H7 (cell line): Measurements from ENCODE around the genes FKBP14 and NEUROD6.

- RAMPAGE, long total RNA: no peak
Measured at GRCh38 chr7:29842917-29843549, 36.7 kb downstream of the WIPF3 start.

DNA sequence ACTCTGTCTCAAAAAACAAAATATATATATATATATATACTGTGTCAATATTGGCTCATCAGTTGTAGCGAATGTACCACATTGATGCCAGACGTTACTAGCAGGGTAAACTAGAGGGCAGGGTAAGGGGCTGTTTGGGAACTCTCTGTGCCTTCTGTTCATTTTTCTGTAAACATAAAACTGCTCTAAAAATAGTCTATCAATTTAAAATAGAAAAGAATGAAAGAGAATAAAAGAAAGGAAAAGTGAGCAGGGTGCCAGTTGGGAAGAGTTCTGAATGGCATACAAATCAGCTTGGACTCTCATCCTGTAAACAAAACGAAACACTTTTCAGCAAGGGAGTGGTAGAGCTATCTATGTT lies 24.7 kb downstream of the SCRN1 start:
- RAMPAGE, long total RNA: no peak

DNA sequence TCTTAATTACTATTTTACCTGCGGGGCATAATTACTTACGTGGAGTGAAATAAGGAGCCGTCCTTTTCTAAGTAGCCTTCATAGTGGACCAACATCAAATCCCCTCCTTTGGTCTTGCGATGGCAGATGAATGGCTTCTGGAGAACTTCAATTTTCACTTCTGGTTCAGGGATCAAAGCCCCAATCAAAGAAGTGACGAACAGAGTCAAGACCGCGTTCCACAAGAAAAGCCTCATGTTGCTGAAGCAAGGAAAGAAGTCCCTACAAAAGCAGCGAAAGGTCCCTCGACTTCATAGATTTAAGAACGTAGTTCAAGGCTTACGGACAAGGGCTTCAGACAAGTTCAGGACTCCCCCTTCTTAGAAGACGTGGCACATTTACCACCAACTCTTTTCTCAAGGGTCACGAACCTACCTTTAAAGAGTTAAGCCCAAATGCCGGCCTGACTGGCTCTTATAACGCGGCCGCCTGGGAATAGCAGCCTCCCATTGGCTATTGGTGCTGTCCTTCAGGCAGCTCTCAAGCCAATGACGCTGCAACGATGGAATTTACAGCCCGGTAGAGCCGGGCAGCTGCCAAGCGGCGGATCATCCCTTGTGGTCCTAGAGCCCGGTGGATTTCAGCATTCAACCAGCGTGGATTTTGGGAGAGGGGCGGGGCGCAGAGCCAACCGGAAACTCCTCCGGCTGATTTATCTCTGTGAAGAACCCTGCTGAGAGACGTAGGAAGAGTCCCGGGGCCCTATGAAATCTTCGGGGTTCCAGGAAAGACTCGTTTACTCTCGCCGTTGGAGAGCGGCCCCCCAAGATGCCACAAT lies at the start of gene FKBP14:
Gene FKBP14, minus strand, starts transcription at position 430 of the 817 bp plus-strand sequence.
- RAMPAGE, long total RNA: start-site peak on the minus strand centred at position 384 of the sequence, 46 bp wide, 105 reads

DNA sequence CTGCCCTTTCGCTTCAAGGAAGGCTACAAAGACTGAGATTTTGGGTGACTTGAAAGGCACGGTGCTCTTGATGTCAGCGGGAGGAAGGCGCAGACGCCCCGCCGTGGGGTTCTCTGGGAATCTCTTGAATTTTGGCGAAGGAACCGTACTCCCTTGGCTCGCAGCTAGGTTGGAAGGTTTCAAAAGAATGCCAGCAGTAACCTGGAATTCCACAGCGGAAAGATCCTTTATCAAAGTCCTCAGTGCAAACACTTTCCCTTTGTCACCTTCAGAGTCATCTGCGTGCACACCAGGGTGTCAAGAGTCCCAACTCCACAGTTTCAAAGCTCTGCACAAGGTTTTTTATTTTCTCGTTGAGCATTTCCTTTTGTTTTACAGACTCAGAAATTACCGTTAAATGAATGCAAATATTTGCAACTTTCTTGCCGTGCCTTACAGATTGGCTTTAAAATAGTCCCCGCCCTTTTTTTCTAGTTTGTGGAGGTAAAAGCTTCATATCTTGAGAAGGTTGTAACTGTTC lies 864 bp downstream of the PLEKHA8 start:
- RAMPAGE, long total RNA: no peak

- RAMPAGE, long total RNA: no peak
Measured at GRCh38 chr7:30029624-30030279, 1.5 kb downstream of the PLEKHA8 start.

GRCh38 chr7:30135810-30136326 lies 1.1 kb downstream of the MTURN start:
- RAMPAGE, long total RNA: no peak

GRCh38 chr7:30155511-30155878 lies 20.7 kb downstream of the MTURN start:
- RAMPAGE, long total RNA: no peak

GRCh38 chr7:30168891-30169688 lies 34.3 kb downstream of the MTURN start:
- RAMPAGE, long total RNA: no peak

- RAMPAGE, long total RNA: no peak
Measured at GRCh38 chr7:30368820-30369312, 84.5 kb downstream of the ZNRF2 start.

GRCh38 chr7:30432806-30433380 lies 45.7 kb downstream of the NOD1 start:
- RAMPAGE, long total RNA: no peak

GRCh38 chr7:30468835-30469243 lies 9.7 kb downstream of the NOD1 start:
- RAMPAGE, long total RNA: no peak

- RAMPAGE, long total RNA: no peak
Measured at GRCh38 chr7:30550911-30551704, 43.6 kb upstream of the GARS1 start.

- RAMPAGE, long total RNA: no peak
Measured at GRCh38 chr7:30694032-30694924, 12.0 kb upstream of the CRHR2 start.

DNA sequence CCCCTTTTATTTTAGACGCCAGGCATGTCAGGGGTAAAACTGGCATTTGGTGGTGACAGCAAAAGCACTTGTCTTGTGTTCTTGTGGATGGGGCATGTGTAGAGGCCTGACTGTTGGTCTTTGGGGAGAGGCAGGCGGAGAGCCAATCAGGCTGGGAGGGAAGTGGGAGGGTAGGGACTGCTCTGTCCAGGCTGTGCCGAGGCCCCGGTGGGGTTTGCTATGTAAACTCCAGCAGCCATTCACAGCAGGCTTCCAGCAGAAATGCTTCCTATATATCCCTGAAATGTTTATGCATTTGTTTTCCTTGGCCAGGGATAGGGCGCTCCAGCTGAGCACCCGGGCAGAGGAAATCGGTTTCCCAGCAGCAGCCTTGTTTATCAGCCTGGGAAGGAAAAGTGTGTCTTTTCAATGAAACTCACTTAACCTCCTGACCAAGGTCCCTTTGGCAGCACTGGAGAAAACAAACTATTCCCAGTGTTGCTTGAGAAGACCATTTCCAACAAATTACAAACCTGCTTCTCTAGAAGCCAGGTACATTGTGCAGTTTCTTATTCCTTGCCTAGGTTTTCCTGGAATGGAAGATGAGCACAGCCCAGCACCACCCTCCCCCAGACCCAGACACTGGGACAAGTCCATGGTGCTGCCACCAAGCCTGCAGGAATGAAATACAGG lies 18.2 kb upstream of the AQP1 start:
- RAMPAGE, long total RNA: no peak

DNA sequence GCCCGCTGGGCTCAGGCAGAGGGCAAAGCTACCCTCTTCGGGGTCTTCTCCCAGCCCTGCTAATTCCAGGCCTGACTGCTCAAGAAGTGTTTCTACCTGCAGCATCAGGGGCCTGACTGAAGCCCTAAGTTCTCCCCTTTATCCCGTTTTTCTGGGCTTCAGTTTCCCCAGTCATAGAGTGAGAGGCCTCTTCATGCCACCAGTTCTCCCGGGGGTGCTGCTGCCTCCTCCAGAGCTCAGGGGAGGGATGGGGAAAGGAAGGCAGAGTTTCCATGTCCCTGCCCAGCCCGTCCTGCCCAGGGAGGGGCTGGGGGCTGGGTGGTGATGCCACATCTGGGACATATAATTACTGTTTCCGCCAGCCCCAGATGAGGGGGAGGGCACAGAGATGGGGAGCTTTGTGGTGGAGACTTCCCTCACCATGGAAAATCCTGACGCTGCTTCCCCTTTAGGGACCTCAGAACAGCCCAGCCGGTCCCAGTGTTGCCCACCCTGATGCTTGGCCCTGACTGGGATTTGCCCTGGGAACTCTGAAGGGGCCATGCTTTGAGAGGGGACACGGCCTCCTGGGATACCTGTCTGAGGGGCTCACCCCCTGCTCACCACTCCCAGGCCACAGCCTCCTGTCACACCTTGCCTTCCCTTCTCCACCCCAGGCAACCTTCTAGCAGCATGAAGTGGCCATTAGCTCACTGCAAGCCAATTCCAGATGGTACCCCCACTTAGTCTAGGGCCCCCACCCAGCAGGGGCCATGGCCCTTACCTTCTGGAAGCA lies 4.2 kb downstream of the AQP1 start:
- RAMPAGE, long total RNA: no peak

DNA sequence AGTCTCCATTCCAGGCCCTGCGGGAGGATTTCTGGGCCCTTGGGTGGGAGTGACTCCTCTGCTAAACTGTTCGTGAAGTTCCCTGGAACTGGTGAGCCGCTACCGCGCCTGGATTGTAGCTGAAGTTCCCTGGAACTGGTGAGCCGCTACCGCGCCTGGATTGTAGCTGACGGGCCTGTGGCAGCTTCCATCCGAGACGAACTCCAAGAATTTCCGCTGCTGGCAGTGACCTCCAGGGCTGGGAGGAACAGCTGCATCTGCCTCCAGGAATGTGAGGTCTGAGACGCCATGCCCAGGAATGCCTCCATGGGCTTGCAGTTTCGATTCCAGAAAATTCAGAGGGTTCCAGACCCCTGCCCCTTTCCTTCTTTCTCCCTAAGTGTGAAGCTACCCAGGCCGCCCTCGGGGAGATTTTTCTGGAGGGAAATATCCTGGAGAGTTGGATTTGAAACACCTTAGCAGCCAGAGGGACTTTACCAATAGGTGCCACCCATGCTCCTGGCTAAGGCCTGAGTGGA lies 20.0 kb downstream of the AQP1 start:
- RAMPAGE, long total RNA: no peak

GRCh38 chr7:30970497-30971122 lies 6.9 kb downstream of the GHRHR start:
- RAMPAGE, long total RNA: no peak

GRCh38 chr7:31318410-31318865 lies 22.1 kb downstream of the NEUROD6 start:
- RAMPAGE, long total RNA: no peak

- RAMPAGE, long total RNA: no peak
Measured at GRCh38 chr7:31340513-31340896, at the start of gene NEUROD6. NEUROD6 (minus strand) TSS chr7:31340726.

DNA sequence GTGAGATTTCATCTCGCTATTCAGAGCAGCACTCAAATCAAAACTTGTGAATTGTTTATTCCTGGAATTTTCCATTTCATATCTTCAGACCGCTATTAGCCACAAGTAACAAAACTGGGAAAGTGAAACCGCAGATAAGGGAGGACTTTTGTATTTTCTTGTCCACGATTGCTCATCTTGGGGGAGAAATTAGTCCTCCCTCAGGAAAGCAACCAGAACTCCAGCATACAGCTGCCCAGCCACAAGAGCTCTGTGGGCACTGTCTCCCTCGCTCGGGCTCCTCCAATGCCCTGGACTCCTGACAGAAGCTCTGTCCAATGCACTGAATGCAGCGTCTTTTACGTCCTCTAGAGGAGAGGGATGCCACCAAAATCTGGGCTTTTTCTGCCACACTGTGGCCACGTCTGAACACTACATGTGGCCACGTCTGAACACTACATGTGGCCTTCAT lies 134.0 kb upstream of the PDE1C start:
- RAMPAGE, long total RNA: no peak